Trachea (tissue), 1 donor: ENCODE measurements around the genes TMTC4 and BIVM.

GRCh38 chr13:99340044-99340644, 32.9 kb upstream of the GPR183 start:
- PRO-cap: no peak

DNA sequence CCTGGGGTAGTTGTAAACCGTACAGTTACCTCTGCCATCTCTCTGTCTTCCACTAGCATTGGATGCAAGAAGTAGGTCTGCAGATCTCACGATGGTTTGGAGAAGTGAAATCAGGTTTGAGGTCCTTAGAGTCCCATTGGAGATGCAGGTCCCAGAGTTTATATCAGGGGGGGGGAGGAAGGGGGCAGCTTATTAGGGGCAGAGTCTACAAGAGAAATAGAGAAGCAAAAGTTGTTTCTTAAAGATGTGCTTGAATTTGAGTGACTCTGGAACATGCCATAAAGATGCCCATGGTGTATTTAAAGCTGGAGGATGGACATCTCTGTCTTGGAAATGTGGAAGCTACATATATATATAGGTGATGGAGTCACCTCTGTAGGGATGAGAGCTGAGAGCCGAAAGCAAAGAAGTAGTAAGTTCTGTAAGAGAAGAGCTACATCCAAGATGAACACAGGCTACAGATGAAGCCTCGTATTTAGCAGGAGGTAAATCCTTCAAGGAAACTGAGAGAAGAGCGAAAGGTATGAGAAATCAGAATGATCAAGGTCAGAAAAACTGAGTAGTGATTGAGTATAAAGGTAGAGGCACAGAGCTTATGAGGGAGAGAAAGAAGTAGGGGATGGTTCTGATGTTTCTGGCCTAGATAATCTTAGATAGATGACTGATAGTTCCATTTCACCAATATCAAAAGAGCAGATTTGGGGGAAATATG, 34.2 kb upstream of the GPR183 start:
- PRO-cap: no peak

GRCh38 chr13:99356787-99357748, 49.9 kb upstream of the GPR183 start:
- PRO-cap: no peak

- PRO-cap: no peak
These were observed 63.3 kb upstream of the GPR183 start for GRCh38 chr13:99370618-99370853.

DNA sequence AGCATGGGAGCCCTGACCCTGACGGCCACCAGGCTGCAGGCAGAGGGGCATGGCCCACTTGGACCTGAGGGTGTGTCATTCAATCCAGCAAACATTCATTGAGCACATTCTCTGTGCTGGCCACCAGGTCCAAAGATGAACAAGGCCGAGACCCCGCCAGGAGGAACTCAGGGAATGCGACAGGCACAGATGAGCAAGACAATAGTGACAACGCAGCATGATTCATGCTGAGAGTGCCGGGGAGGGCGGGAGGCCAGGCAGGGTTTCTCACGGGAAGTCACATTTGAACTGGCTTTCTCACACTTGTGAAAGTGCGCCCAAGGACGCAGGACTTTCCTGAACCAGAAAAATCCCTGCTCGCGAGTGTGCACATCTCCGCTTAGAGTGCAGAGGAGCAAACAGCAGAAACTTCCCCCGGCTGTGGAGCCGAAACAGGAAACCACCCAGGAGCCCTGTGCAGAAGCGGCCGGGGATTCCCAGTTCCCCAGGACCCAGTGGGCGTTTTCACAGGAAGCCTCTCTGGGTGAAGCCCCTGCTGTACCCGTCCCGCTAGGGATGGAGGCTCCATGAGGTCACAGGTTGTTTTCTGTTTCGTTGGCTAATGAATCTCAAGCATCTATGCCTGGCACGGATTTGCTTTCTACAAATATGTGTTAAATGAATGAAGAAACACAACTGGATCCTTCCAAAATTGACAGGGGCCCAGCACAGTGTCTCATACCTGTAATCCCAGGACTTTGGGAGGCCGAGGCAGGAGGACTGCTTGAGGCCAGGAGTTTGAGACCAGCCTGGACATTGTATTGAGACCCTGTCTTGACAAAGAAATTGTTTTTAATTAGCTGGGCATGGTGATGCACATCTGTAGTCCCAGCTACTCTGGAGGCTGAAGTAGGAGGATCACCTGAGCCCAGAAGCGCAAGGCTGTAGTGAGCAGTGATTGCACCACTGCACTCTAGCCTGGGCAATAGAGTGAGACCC, 68.4 kb upstream of the TM9SF2 start:
- PRO-cap: no peak

- PRO-cap: no peak
These were observed 40.5 kb upstream of the TM9SF2 start for GRCh38 chr13:99460698-99461233.

DNA sequence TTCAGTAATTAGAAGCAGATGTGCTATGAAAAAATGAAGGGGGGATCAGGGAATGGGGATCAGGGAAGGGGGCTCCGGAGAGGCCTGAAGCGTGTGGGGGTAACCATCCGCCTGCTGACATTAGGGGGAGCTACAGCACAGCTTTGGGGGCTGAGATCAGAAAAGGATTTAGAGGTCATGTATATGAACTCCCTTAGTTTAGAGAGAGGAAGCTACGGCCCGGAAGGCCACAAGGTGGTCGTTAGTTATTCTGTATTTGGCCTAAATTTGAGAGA, 6.2 kb upstream of the CLYBL start:
- PRO-cap: no peak

DNA sequence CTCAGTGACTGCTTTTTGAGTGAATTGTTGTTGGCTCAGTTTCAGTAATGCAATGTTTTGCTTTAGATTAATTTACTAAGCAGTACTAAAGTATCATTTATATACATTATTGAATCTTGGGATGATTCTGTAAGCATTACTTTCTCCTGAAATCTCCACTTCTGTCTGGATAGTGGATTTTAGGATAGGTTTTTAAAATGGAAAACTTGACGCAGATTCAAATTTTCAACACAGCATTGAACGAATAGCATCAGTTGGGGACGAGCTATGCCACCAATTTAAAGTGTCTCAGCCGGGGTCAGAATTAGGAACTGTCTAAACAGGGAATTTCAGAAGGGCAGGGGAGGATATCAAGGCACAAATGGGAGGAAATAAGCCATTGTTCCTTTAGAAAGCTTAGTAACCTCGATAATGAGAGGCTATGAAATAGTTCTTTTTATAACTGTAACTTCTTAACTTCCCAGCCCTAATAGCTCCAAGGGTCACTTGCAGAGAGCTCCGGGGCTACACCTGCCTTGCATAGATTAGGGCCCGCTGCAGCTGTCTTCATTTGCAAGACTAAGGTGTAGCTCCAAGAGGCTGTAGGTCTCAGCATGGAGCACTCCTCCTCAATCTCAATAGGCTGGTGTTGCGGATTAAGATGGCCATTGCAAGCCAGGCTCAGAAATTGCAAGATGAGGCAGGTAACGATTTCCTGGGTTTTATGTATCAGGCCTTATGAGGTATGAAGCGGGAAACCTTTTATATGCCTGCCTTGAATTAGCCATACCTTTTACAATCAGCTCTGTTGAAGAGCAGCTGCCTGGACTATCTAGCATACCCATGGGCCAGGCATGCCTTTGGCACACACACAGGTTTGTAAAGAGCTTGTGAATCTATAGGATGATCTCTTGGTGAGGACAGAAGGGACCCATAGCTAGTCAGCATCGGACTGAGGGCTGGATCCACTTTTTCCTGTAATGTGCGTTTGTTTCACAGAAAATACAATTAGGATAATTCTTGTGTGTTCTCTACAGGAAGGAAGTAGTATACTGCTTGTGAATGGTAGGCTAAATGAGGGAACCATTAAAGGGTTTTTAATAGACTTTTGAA, 80.4 kb downstream of the CLYBL start:
- PRO-cap: no peak

GRCh38 chr13:99907849-99908607, 63.5 kb downstream of the ZIC5 start:
- PRO-cap: no peak

- PRO-cap: no peak
These were observed 61.7 kb downstream of the ZIC5 start for GRCh38 chr13:99909849-99910344.

DNA sequence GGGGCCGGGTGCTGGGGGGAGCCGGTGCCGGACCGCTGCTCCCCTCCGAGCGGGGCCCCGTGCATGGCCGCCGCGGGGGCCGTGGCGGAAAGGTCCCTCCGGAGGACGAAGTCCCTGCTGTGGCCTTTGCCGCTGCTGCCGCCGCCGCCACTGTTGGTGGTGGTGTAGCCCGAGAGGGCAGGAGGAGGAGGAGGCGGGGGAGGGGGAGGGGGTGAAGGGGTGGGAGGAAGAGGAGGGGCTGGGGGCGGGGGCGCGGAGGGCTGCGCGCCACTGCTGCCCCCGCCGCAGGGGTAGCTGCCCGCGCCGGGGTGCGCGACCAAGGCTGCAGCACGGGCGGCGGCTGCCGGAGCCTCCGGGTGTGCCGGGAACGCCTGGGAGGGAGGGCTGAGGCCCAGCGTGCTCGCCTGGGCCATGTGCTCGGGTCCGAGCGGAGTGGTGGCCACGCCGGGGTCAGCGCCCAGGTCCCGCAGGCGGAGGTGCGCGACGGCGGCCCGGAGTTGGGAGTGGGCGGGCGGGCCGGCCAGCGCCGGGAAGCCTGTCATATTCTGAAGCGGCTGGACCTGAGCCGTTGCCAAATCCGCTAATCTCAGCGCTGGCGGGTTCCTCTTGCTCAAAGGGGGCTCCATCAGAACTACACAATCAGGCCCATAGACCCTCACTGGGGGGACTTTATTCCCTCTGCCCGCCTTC, 444 bp downstream of the ZIC5 start:
- PRO-cap: no peak

DNA sequence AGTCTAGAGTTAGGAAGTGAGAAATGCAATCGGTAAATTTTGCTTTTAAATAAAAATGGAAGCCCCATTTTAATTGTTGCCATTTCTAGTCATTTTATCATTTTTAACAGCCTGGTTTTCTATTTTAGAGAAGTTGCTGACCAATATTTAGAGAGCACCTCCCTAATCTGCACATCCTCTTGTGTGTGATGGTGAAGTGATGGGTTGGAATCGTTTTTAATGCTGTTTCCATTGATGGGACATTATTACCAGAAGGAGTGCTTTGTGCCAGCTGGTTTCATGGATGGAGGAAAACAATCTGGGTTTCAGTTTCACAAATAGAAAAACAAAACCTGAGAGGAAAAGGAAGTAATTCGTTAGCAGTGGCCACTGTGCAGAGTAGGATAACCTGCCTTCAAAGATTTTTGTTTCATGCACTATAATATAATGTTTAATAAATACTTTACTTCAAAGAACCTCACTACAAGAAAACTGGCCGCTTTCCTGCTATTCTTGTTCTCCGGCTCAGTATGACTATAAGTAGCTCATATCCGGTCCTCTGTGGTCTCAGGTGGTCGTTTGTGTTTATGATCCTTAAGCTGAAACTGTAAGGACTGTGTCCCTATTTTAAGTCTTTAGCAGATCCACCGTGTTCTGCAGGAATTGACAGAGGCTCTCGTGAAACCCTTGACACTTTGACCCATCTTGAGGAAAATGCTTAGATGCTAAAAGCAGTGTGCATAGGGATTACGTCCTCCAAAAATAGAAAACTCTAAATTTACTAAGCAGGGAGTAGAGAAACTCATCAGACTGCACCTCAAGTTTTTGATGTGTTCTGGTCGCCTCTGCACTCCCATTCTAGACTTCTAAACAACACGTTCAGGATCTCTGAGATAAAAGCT, 104.7 kb downstream of the GGACT start:
- PRO-cap: no peak

- PRO-cap: no peak
These were observed 86.2 kb downstream of the GGACT start for GRCh38 chr13:100502389-100502718.

GRCh38 chr13:100589193-100589398, 507 bp upstream of the GGACT start:
- PRO-cap: no peak

GRCh38 chr13:100674305-100674983, at the start of gene TMTC4:
TSS of gene TMTC4 (minus strand) at chr13:100674795.
- PRO-cap: bidirectional peak, plus-strand start at chr13:100675060, minus-strand start at chr13:100674795

DNA sequence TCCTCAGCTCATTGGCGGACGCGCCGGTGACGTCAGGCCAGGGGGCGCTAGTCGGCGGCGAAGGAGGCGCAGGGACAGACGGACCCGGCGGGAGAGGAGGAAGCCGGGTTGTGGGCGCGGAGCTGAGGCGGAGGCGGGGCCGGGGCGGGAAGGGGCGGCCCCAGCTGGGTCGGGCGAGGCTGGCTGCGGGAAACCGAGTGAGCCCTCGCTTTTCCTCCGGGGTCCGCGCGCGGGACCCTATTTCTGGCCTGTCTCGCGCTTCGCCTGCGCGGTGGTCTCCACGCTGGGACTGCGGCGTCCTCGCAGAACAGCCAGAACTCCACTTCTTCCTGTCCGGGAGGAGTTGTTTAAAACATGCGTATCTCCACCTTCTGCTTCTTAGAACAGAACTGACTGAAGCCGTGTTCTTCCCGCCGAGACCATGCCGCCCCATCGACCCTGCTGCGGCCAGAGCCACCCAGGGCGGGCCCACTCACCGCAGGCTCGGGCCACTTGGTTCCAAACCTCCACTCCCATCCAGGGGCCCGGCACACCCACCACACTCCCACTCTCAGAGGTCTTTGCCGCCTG, 474 bp upstream of the TMTC4 start:
- PRO-cap: bidirectional peak, plus-strand start at position 77 of the sequence, minus-strand start outside the sequence

DNA sequence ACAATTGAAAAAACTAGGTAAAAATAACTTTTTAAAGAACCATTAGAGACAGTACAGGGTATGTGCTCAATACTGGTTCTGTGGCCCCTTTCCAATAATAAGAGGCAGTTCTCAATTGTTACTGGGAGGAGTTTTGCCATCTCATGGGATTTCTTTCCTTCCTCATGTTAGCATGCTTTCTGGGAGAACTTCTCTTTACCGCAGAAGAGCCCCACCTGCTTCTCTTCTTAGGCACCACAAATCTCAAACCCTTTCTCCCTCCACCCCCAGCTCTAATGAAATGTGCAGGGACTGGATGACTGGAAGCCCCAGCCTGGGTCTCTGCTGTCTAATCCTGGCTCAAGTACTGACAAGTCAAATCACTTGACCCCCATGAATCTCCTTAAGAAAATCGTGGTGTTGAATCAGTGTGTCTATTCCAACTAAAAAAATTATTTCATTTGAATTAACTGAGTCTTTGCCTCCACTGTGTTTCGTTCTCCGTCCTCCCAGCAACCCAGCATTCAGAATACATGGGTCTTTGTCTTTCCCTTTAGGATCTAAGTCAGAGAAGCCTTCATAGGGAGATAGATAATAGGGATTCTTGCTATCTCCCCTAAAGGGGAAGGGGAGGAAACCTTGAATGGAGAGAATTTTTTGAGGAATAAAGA, 14.5 kb downstream of the METTL21C start:
- PRO-cap: no peak

DNA sequence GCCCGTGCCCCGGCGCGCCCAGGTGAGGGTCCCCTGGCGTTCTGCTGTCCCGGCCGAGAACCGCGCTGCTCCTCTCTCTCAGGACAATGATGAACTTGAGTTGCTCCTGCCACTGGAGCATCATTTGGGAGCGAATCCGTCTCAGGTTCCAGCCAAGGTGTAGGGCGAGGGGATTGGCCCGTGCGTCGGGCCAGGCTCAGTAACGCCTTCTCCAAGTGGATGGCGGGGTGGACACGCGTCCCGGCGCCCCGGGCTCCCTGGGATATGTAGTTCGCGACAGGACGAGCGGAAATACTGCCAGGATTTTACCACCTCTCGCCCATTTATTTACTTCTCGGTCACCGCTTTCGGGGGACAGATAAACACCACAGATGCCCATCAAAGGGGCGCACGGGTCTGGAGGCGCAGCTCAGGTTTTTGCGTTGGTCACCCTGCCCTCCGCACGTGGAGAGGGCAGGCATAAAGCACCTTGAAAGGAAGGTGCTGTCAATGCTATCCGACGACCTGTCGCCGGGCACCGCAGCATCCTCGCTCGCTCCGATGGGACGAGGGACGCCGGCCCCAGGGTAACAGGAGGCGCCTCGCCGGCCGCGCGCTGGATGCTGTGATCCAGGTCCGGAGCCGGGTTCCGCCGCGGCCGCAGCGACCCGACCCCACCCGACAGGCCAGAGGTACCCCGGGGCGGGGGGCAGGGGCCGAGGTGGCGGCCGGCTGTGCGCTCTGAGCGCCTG, at the start of gene BIVM:
TSS of gene BIVM (plus strand) at position 269 of the 731 bp plus-strand sequence.
- PRO-cap: bidirectional peak, plus-strand start at position 269 of the sequence, minus-strand start at position 88 of the sequence

GRCh38 chr13:102799582-102800118, 731 bp downstream of the BIVM start:
- PRO-cap: no peak

DNA sequence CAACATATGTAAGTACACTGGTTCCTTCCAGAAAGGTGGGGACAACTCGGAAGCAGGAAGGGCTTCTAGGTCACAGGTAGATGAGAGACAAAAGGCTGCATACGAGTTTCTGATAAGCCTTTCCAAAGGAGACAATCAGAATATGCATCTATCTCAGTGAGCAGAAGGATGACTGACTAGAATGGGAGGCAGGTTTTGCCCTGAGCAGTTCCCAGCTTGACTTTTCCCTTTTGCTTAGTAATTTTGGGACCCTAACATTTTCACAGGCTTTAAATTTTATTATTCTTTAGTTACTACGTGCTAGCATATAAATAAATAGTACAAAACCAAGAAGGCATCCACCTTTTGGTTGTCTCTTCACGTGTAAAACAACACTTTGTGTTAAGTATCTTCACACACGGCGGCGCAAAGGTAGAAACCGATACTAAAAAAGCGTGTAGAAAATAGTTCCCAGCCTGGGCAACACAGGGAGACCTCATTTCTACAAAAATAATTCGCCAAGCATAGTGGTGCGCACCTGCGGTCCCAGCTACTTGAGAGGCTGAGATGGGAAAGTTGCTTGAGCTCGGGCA, 782 bp upstream of the ERCC5 start:
- PRO-cap: no peak